Thoracic aorta (tissue), 1 donor: Measurements from ENCODE around the genes OR7A5, OR10H5 and CYP4F11.

DNA sequence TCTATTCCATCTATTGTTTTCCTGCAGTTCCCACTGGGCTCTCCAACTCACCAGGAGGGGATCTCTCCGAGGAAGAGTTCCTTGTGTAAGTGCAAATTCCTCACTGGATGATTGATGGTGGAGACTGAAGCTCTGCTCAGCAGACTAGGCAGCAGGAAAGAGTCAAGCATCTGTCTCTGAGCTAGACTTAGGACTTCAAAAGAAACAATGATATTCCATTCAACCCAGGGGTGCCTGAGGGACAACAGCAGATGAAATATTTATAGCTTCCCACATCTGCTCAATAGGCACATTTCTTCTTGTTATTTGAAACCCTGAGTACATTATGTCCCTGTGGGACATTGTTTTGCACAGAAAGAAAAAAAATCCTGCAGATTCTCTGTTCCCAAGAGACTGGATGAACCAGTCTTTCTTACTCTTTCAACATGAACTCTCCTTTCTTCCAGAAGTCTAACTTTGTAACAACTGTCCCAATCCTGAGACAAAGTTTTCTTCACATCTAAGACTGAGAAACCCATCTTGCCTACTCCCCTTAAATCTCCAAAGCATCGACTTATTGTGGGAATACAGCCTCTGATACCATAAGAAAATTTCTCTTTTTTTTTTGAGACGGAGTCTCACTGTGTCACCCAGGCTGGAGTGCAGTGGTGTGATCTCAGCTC lies at the start of gene OR7A5:
Gene OR7A5, minus strand, starts transcription at position 163 of the 662 bp plus-strand sequence.
- RAMPAGE, long total RNA, result no peak

DNA sequence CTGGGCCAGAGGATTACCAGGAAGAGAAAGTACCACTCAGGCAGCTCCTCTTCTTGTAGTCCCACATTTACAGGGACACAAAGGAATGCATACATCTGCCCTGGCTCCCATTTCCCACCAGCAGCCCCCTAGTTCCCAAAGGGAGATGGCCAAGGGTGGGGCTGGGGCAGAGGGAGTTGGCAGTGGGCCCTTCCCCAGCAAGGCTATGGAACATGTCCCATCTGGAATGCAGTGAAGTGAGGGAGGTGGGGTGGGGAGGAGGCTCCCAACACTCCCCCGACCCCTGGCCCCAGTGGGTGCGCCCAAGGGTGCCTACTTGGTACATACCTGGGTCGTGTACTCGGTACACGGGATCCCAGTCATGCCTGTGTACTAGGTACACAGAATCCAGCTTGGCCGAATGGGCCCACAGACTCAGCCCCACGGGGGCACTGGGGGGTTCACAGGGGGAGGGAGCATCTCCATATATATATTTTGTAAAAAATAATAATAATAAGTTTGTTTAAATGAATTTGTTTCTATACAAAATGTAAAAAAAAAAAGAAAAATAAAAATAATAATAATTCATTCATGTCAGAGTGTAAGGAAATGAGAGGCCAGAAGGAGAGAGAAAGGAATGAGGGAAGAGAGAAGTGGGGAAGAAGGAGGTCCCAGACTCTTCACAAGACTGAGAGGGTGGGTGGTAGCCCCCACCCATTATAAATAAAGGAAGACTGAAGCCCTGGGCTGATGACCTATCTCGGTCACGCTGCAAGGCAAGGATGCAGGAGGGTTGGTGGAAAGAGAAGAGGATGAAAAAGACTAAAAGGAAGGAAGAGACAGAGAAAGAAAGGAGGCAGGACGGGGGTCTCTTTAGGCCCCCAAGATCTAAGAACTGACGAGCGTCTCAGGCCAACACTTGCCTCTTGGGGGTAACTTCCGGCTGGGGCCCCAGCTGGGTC lies 34.5 kb upstream of the ILVBL start:
- RAMPAGE, long total RNA, result no peak

DNA sequence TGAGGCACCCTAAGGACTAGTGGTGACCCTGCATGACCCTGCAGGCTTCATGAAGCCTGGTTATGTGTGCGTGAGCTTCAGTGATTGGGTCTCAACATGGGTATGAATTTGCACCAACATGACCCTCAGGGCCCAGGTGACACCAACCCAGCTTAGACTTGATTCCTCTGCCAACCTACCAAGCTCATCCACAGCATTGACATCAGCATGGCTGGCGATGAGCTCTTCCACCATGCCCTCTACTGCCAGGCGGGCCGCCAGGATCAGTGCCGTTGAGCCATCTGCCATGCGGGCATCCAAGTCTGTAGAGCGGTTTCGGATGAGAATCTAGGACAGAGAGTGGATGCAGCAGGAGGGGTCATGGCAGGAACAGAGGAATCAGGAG lies 35.6 kb downstream of the NOTCH3 start:
- RAMPAGE, long total RNA, result no peak

- RAMPAGE, long total RNA, result no peak
These were observed 15.6 kb upstream of the EPHX3 start for GRCh38 chr19:15247501-15248555.

DNA sequence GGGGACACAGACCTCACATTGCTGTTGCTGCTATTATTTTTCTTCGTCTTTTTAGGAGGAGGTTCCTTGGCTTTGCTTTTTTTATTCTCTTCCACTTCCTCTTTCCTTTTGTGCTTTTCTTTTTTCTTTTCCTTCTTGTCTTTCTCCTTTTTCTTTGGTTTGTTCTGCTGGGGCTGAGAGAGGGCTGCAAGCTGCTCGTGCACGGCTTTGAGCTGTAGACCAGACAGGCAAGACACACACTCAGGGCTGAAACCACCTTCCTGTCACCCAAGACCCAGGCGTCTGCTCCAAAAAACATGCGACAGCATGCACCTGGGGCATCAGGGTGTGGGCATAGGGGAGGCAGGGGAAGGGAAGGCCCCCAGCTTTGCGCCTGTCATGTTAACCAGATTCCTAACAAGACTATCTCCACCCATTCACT lies 23.8 kb upstream of the EPHX3 start:
- RAMPAGE, long total RNA, result no peak

GRCh38 chr19:15271205-15271806 lies 39.1 kb upstream of the EPHX3 start:
- RAMPAGE, long total RNA, result no peak

GRCh38 chr19:15281300-15281858 lies 49.1 kb upstream of the EPHX3 start:
- RAMPAGE, long total RNA, result no peak

DNA sequence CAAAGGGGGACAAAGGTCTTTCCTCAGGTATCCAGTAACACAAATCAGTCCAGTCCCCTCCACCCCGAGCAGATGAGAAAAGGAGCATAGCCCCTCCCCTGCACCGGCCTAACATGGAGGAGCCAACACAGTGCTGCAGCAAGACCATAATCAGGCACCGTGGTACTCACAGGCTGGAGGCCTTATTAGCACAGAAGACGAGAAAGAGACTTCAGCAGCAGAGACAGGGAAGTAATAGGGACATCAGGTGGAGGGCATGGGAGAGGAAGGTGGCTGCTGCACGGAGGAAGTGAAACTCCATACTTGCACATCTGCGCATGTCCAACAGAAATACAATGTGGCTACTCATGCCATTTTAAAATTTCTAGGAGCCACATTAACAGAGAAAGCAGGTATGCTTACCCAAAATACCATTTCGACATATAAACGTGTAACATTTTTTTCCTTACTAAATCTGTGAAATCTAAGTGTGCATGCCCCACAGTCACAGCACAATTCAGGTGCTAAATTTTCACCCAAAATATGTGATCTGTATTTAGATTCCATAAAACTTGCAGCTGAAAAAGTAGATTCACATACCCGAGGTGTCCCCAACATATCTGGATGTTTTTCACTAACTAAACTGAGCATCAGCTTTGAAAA lies 46.1 kb downstream of the BRD4 start:
- RAMPAGE, long total RNA, result no peak

DNA sequence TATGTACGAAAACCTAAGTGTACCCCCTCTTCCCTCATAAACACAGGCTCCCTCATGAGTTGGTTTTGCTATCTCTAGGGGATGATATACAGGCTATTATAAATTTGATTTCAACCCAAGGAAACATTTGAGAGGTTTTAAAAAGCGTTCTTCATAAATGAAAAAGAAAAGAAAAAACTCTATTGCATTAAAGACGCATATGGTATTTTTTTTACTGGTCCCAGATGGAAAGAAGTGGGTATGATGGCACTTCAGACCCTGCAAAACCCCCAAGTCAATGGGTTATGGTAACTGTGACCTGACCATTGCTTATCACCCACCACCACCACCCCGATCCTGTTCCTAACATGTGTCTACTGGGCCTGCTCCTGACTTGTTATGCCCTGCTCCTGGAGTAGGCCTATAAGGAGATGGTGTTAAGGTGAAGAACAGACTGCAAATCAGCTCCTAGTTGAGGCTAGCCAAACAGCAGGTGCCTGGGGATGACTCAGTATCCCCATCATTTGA lies 41.5 kb downstream of the BRD4 start:
- RAMPAGE, long total RNA, result no peak

- RAMPAGE, long total RNA, result no peak
These were observed 2.7 kb downstream of the AKAP8 start for GRCh38 chr19:15376702-15377476.

- RAMPAGE, long total RNA, result no peak
These were observed 1.2 kb downstream of the AKAP8 start for GRCh38 chr19:15378386-15378774.

- RAMPAGE, long total RNA, result no peak
These were observed 3.3 kb upstream of the AKAP8L start for GRCh38 chr19:15421870-15422668.

GRCh38 chr19:15498820-15499041 lies 9.6 kb upstream of the CYP4F22 start:
- RAMPAGE, long total RNA, result no peak

- RAMPAGE, long total RNA, result no peak
These were observed 47.9 kb downstream of the CYP4F22 start for GRCh38 chr19:15556189-15556731.

- RAMPAGE, long total RNA, result no peak
These were observed 24.0 kb downstream of the CYP4F12 start for GRCh38 chr19:15696788-15697324.

GRCh38 chr19:15787409-15787735 lies at the start of gene OR10H5:
Gene OR10H5, plus strand, starts transcription at chr19:15787661.
- RAMPAGE, long total RNA, result no peak

DNA sequence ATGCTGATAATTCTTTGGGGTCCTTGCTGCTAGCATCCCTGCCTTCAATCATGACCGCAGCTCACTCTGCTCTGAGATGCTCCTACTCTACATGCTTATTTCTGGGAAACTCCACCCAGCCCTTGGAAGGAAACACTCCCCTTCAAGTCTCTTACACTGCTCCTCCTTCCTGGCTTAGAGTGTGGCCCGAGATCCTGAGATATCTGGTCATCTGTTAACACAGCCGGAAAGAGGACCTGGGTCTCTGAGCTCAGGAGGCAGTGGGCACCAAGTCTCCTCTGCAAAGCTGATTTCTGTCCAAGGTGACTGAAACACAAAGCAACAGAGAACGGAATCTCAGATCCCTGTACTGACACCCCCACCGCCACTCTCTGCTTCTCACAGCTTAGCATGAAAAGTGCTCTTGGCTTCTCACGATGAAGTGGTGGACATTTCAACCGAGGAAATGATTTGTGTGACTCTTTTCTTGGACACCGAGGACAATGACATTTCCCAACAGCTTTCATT lies 33.0 kb downstream of the CYP4F2 start:
- RAMPAGE, long total RNA, result no peak

DNA sequence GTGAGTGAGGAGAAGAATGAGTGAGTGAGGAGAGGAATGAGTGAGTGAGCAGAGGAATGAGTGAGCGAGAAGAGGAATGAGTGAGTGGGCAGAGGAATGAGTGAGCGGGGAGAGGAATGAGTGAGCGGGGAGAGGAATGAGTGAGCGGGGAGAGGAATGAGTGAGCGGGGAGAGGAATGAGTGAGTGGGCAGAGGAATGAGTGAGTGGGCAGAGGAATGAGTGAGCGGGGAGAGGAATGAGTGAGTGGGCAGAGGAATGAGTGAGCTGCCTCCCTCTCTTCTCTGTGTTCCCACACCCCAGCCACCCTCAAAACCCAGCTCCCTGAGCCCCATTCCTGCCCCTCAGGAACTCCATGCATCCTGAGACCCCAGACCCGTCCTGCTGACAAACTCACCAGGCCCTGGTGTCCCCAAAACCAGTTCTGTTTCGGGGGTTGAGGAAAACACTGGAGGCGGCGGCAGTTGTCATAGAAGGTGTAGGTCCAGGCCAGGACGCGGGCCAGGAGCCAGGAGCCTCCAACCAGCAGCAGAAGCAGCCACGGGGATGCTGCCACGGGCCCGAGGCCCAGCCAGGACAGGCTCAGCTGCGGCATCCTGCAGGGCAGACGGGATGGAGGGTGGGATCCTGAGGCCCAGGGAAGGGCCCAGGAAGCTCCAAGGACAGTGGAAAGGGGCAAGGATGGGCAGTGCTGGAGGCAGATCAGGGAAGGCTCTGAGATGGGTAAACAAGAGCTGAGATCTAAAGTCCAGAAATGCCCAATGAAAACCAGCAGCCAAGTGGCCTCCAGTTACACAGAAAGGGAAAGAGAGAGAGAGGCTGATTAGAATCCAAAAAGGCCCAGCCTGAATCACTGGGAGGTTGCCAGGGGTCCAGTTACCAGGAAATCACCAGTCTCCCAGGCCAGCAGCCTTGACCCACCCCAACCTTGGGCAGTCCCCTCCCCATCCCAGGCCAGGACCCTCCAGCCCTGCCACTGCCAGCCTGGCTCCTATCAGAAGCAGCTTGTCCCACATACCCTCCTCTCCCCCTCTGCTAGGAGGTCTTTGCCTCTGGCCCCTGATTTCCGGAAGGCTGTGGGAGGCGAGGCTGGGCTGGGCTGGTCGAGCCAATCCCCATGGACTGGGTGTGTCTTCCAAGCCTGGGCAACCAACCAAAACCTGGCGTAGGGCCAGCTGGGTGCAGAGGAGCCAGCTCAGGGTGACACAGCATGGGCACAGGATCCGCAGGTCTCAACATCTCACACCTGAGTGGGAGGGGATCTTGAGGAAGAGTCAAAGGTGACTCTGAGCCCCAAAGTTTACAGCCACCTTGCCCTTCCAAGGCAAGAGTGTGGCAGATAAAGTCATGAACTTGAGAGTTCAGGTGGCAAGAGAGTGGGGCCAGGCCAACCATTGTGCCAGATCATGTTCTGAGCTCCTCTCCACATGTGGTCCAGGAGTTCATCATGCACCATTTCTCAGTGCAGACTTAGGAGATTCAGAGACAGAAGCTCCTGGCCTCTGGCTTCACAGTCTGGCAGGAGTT lies at the start of gene CYP4F11:
Gene CYP4F11, minus strand, starts transcription at position 714 of the 1,525 bp plus-strand sequence.
- RAMPAGE, long total RNA, result start-site peak on the minus strand centred at position 1,052 of the sequence, 63 bp wide, 122 reads

- RAMPAGE, long total RNA, result no peak
These were observed 417 bp upstream of the TPM4 start for GRCh38 chr19:16075744-16076412.

DNA sequence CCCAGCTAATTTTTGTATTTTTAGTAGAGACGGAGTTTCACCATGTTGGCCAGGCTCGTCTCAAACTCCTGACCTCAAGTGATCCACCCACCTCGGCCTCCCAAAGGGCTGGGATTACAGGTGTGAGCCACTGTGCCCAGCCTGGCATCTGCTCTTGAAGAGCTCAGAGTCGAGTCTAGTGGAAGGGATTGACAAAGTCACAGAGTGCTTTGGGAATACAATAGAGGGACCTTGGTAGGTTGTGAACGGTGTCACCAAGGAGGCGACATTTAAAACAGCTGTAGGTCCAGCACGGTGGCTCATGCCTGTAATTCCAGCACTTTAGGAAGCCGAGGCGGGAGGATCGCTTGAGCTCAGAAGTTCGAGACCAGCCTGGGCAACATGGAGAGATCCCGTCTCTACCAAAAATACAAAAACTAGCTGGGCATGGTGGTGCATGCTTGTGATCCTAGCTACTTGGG lies 14.9 kb downstream of the TPM4 start:
- RAMPAGE, long total RNA, result no peak